HepG2 (cell line): ENCODE data around the genes TMCO5A and RASGRP1.

GRCh38 chr15:37619362-37619870 lies 315.0 kb upstream of the TMCO5A start:
- RRBS, 2 experiments: no CpG with 5 or more reads among the region's 2 CpGs
CAGE:
- cytosol, long polyA minus RNA: no peak
- cytosol, long polyA plus RNA: no peak
- long polyA plus RNA: no peak
- nucleus, long polyA minus RNA: no peak
- nucleus, long polyA plus RNA: no peak

DNA sequence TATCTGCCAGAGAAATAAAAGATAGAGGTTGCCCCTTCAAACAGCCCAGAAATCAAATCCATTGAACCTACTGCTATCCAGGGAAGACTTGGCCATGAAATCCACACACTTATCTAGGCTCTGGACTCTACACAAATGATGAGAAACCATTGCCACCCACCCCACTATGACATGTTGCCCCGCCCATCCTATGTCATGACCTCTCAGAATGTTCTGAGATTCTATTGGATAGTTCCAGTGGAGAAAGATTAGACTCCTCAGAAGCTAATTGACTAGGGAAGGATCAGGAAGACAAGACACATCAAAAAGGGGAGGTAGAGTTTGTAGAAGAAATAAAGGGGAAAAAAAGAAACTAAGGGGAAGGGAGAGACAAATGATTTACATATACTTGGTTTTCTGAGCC lies at the start of gene TMCO5A:
Gene TMCO5A (plus strand): TSS at position 260 of the 403 bp plus-strand sequence.
- RRBS, 2 experiments: no CpG with 5 or more reads among the region's 1 CpG
CAGE:
- cytosol, long polyA minus RNA: no peak
- cytosol, long polyA plus RNA: no peak
- long polyA plus RNA: no peak
- nucleus, long polyA minus RNA: no peak
- nucleus, long polyA plus RNA: no peak

DNA sequence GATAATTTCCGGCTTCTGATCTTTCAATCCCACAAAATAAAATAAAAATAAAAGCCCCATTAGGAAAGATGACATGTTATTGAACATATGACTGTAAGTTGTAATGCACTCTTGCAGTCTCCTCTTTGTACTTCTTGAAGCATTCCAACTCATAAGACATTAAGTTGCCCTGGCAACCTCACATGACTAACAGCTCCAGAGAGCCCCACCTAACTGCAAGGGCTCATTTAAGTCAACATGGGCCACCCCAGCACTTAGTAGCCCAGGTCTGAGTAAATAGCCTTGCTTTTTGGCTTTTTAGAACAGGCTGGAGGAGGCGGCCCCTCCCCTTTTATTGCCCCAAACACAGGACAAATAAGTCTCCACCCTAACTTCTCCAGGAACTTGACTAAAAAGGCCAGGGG lies 135.1 kb downstream of the TMCO5A start:
- RRBS, 2 experiments: no CpG with 5 or more reads among the region's 2 CpGs
CAGE:
- cytosol, long polyA minus RNA: no peak
- cytosol, long polyA plus RNA: no peak
- long polyA plus RNA: no peak
- nucleus, long polyA minus RNA: no peak
- nucleus, long polyA plus RNA: no peak

GRCh38 chr15:38134157-38134880 lies 118.3 kb upstream of the SPRED1 start:
- RRBS, 2 experiments: no CpG with 5 or more reads among the region's 4 CpGs
CAGE:
- cytosol, long polyA minus RNA: no peak
- cytosol, long polyA plus RNA: no peak
- long polyA plus RNA: no peak
- nucleus, long polyA minus RNA: no peak
- nucleus, long polyA plus RNA: no peak

DNA sequence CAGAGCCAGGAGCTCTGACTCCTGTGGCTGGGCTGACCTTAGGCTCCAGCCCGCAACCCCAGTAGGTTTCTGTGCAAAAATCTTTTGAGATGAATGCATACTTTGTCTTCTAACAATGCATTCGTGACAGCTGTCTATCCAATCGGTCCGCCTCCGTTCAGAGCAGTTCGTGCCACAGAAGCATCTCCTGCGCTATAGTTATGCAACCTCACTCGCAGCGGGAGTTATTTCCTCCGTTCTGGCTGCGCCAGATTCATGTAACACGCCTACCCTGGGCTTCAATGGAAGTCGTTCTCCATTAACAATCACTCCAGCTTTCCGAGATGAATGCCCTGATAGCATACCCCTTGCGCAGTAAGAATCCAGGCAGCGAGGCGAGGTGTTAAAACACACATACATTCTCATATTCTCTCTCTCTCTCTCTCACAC lies 1.5 kb upstream of the SPRED1 start:
- RRBS, 2 experiments: no CpG with 5 or more reads among the region's 17 CpGs
CAGE:
- cytosol, long polyA minus RNA: no peak
- cytosol, long polyA plus RNA: no peak
- long polyA plus RNA: no peak
- nucleus, long polyA minus RNA: no peak
- nucleus, long polyA plus RNA: no peak

- RRBS, 2 experiments: 2 to 6% methylated on average over 17 of the region's 79 CpGs
CAGE:
- cytosol, long polyA minus RNA: no peak
- cytosol, long polyA plus RNA: no peak
- long polyA plus RNA: no peak
- nucleus, long polyA minus RNA: no peak
- nucleus, long polyA plus RNA: no peak
Observed at GRCh38 chr15:38564569-38565218, at the start of gene RASGRP1. Gene RASGRP1, minus strand, starts transcription at chr15:38564814.

DNA sequence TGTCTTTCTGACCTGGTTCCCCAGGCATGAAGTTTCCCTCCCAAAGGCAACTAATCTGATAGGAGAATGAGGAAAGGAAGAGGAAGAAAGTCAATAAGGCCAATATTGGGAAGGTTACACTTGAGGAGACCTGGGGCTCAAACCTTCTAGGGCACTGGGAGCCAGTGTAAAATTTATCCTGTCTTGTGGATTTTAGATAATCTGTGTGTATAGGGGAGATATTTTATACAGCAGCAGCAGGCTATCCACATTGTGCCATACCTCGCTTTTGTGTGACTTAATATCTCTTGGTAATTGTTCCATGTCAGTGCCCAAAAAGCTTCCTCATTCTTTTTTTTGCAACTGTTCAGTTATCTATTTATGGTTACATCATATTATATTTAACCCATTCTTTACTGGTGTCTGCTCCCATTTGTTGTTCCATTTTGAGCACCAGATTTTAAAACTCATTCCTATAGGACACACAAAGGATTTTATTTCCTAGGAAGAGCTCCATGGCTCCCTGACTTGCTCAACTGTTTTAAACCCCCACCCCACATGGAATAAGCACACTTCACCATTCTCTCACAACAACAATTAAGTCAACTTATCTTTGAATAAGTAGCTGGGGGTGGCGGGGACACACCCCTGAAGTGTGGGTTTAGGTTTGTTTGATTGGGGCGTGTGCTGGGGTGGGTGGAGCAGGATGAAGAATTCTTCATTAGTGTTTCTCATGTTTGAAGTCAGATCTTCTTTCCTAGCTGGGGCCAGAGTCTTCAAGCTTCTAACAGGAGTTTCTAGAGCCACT lies 86.3 kb upstream of the RASGRP1 start:
- RRBS, 2 experiments: no CpG with 5 or more reads among the region's 3 CpGs
CAGE:
- cytosol, long polyA minus RNA: no peak
- cytosol, long polyA plus RNA: no peak
- long polyA plus RNA: no peak
- nucleus, long polyA minus RNA: no peak
- nucleus, long polyA plus RNA: no peak

GRCh38 chr15:38670416-38671155 lies 106.0 kb upstream of the RASGRP1 start:
- RRBS, 2 experiments: no CpG with 5 or more reads among the region's 4 CpGs
CAGE:
- cytosol, long polyA minus RNA: no peak
- cytosol, long polyA plus RNA: no peak
- long polyA plus RNA: no peak
- nucleus, long polyA minus RNA: no peak
- nucleus, long polyA plus RNA: no peak

DNA sequence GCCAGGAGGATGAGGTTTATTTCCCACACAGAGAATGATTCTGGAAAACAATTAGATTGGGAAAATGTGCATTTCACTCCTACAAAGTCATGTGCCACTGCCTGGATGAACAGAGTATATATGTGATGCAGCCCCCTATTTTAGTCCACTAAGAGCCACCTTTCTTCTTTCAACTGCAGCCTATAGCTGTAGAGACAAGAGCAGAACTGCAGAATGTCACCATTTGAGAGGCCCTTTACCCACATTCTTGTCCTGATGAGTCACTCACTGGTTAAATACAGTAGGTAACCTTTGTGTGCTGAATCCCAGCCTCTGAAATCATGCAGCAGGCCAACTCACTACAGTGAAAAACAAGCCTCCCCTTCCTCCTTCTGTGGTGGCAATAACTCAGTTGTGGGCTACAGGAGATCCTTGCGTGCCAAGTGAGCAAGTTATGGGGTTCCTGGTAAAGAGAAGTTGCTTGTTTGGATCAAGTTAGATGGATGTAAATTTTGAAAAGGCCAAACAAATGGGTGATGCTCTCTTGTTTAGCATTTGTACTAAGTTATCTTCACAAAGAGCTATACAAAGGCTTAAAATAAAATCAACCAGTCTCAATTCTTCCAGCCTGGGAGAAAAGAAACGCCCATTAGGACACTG lies 452.6 kb upstream of the THBS1 start:
- RRBS, 2 experiments: no CpG with 5 or more reads among the region's 2 CpGs
CAGE:
- cytosol, long polyA minus RNA: no peak
- cytosol, long polyA plus RNA: no peak
- long polyA plus RNA: no peak
- nucleus, long polyA minus RNA: no peak
- nucleus, long polyA plus RNA: no peak

DNA sequence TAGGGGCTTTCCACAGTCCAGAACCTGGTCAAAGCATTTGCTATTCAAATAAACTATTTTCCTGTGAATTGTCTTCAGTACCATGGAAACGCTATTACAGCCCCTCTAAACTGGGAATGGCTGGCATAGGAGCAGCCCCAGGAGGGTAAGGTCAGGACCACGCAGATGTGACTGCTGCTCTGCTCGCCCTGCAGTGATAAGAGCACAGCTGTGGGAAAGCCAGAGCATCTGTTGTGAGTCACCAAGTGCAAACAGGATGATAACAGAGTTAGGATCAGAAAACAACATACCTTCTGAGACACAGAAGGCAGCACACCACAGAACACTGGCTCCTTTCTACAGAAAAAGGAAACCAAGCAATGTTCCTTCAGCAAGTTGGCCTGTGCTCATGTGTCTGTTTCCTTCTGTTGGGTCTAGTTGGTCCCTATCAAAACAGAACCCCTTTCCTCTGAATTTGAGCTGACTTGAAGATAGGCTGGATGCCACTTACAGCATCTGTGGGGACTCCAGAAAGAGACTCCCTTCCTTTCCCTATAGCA lies 440.9 kb upstream of the THBS1 start:
- RRBS, 2 experiments: no CpG with 5 or more reads among the region's 3 CpGs
CAGE:
- cytosol, long polyA minus RNA: no peak
- cytosol, long polyA plus RNA: no peak
- long polyA plus RNA: no peak
- nucleus, long polyA minus RNA: no peak
- nucleus, long polyA plus RNA: no peak

DNA sequence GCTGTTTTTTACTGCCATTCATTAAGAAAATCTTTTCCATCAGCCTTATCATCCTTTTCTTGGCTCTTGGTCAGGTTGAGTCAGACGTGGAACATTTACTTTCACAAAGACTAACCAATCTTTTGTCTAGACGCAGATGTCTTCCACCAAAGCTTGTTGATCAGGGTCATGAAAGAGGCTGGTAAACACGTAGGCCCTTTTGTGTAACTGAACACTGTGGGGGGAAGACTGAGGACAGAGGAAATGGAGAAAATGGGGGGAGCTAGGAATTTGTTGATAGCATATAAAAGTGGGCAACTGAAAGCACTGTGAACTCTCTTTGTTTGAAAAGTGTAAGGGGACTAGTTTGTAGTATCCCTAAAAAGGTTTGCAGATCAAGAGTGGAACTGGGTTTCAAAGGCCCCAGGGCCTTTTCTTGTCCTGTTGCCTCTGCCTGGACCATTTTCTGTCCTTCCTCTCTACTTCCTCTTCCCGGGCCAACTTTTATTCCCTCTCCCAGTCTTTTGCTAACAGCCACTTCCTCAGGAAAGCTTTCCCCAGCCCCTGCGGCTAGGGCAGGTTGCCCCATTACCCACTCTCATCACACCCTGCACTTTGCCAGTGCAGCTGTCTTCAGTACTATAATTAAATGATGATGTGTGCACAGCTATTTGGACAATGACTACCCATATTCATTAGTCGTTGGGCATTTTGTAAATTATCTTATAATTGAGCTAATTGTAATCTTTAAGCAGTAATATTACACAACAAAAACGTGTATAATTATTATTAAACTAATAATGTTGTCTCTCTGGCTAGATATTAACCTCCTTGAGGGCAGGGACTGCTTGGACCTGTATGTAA lies 150.6 kb upstream of the THBS1 start:
- RRBS, 2 experiments: no CpG with 5 or more reads among the region's 7 CpGs
CAGE:
- cytosol, long polyA minus RNA: no peak
- cytosol, long polyA plus RNA: no peak
- long polyA plus RNA: no peak
- nucleus, long polyA minus RNA: no peak
- nucleus, long polyA plus RNA: no peak

GRCh38 chr15:39587642-39588388 lies 6.9 kb downstream of the THBS1 start:
- RRBS, 2 experiments: no CpG with 5 or more reads among the region's 12 CpGs
CAGE:
- cytosol, long polyA minus RNA: no peak
- cytosol, long polyA plus RNA: no peak
- long polyA plus RNA: no peak
- nucleus, long polyA minus RNA: no peak
- nucleus, long polyA plus RNA: no peak

DNA sequence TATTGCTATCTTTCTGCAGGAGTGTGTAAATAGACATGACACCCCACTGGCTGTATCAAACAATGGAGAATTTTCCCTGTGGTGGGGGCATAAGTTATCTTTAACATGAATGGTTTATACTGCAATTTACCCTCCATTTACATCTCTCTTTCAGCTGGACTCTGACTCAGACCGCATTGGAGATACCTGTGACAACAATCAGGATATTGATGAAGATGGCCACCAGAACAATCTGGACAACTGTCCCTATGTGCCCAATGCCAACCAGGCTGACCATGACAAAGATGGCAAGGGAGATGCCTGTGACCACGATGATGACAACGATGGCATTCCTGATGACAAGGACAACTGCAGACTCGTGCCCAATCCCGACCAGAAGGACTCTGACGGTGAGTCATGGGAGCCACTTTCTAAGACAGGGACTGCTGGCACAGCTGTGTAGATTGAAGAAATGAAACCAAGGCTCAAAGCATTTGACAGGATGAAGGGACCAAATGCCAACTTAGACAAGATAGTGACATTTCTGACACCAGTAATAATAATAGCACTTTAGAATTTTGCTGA lies 11.6 kb downstream of the THBS1 start:
- RRBS, 2 experiments: no CpG with 5 or more reads among the region's 6 CpGs
CAGE:
- cytosol, long polyA minus RNA: no peak
- cytosol, long polyA plus RNA: no peak
- long polyA plus RNA: no peak
- nucleus, long polyA minus RNA: no peak
- nucleus, long polyA plus RNA: no peak

DNA sequence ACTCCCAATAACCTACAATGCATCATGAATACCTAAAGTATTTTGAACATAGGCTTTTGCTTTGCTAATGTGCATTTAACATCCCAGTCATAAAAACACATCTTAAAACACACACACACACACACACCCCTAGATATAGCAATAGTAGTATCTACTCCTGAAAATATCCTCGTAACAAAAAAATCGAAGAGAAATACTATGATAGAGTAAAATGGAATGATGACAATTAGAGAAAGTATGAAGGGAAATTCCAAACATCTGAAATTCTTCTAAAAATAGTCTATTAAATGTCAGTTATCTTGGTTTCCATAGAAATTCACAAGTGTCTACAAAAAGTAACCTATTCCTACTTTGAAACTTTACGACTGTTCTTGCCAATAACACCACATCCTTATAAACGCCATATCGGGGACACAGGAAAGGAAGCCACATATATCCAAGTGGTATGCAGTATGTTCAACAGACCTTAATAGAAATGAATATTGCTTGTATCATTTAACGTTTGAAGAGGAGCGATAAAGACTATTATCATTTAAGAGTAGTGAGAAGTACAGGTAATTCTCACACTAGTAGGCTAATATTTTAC lies 1.4 kb downstream of the GPR176 start:
- RRBS, 2 experiments: no CpG with 5 or more reads among the region's 7 CpGs
CAGE:
- cytosol, long polyA minus RNA: no peak
- cytosol, long polyA plus RNA: no peak
- long polyA plus RNA: no peak
- nucleus, long polyA minus RNA: no peak
- nucleus, long polyA plus RNA: no peak

DNA sequence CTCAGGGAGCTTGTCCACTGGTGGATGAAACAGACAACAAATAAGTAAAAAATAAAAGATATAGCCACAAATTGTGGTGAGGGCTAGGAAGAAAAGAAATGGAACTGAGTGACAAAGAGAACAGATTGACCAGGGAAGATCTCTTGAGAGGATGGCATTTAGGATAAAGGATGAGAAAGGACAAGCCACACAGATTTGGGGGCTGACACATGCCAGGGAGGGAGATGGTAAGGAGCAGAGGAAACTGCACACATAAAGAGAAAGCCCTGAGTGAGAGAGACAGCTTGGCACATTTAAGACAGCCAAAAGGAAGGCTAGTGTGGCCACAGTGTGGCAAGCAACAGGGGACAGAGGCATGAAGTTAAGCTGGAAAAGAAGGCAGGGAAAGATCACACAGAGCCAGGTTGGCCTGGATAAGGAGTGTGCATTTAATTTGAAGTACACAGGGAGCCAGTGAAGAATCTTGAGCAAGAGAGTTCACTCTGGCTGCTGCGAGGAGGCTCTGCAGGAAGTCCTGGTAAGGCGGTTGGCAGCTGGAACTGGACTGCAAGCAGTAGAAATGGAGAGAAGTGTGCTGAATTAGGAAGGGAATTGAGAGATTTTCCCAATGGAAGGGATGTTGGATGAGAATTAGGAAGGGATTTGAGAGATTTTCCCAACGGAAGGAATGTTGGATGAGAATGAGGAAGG lies 45.5 kb downstream of the SRP14 start:
- RRBS, 2 experiments: no CpG with 5 or more reads among the region's 3 CpGs
CAGE:
- cytosol, long polyA minus RNA: no peak
- cytosol, long polyA plus RNA: no peak
- long polyA plus RNA: no peak
- nucleus, long polyA minus RNA: no peak
- nucleus, long polyA plus RNA: no peak

- RRBS, 2 experiments: 11 to 22% methylated on average over 3 of the region's 16 CpGs
CAGE:
- cytosol, long polyA minus RNA: no peak
- cytosol, long polyA plus RNA: no peak
- long polyA plus RNA: no peak
- nucleus, long polyA minus RNA: no peak
- nucleus, long polyA plus RNA: no peak
Observed at GRCh38 chr15:40047251-40048247, 8.6 kb upstream of the SRP14 start.

DNA sequence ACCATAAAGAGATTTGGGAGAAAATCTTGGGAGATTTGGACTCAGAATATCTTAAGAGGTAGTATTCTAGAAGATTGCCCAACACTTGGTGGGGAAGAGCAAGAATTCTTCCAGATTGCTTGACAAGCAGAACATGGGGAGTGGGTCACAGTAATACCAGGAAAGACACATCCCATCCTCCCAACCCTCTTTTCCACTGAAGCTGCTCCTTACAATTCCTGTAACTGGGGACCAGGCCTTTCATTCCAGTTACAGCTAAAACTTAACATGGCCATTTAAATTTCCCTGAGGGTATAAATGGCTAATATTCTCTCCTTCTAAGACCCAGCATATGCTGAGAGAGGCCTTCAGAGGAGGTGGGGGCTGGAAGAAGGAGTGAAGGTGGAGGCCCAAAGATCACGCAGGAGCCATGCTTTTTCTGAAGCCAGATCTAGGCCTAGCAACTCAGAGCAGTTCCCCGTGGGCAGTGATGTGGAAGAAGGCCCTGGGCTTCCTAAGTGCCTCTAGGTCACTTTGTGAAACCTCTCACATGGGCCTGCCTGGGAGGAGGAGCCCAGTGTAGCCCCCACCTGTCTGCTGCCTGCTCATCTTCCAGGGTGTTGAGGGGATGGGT lies 10.7 kb upstream of the SRP14 start:
- RRBS, 2 experiments: no CpG with 5 or more reads among the region's 2 CpGs
CAGE:
- cytosol, long polyA minus RNA: no peak
- cytosol, long polyA plus RNA: no peak
- long polyA plus RNA: no peak
- nucleus, long polyA minus RNA: no peak
- nucleus, long polyA plus RNA: no peak

DNA sequence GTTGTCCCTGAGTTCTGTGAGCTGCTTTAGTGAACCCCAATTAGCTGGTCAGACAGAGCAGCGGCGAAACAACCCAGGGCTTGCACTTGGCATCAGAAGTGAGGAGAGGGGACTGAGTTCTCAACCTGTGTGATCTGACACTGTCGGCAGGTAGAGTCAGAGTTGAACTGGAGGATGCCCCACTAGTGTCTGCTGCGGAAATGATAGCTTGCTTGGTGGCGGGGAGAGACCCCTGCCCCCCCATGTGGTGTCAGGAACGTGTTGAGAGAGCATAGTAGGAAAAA lies 13.1 kb upstream of the SRP14 start:
- RRBS, 2 experiments: no CpG with 5 or more reads among the region's 6 CpGs
CAGE:
- cytosol, long polyA minus RNA: no peak
- cytosol, long polyA plus RNA: no peak
- long polyA plus RNA: no peak
- nucleus, long polyA minus RNA: no peak
- nucleus, long polyA plus RNA: no peak

- RRBS, 2 experiments: no CpG with 5 or more reads among the region's 9 CpGs
CAGE:
- cytosol, long polyA minus RNA: no peak
- cytosol, long polyA plus RNA: no peak
- long polyA plus RNA: no peak
- nucleus, long polyA minus RNA: no peak
- nucleus, long polyA plus RNA: no peak
Observed at GRCh38 chr15:40052395-40053026, 13.5 kb upstream of the SRP14 start.

GRCh38 chr15:40084582-40085015 lies 24.1 kb downstream of the BMF start:
- RRBS, 2 experiments: no CpG with 5 or more reads among the region's 9 CpGs
CAGE:
- cytosol, long polyA minus RNA: no peak
- cytosol, long polyA plus RNA: no peak
- long polyA plus RNA: no peak
- nucleus, long polyA minus RNA: no peak
- nucleus, long polyA plus RNA: no peak